OVCAR3 (cell line): ENCODE measurements around a stretch of chr12.

DNA sequence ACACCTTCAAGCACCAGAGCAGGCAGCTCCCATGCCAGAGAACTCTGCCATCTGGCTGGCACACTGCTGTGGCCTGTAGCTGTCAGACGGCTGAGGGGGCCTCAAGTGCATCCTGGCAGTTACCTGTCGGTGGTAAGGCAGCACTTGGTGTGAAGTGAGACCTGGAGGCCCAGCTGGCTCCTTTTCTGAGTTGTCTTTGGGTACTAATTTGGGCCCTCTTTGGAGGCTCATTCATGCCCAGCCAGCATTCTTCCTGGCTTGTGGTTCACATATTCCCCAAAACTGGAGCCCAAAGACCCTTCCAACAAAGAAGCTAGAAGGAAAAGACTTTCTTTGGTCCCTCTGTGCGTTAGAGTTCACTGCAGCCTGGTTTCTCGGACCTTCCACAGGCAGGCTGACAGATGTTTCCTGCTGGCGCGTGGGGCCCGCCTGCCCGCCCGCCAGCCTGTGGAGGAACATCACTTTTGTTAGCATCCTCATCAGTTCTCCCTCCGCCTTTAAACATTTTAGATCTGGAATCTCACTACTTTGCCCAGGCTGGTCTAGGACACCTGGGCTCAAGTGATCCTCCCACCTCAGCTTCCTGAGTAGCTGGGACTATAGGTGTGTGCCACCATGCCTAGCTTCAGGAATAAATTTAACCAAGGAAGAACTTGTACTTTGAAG lies 33.1 kb downstream of the RNF34 start:
- RRBS, result no CpG with 5 or more reads among the region's 10 CpGs

- RRBS, result 20% methylated on average over 13 of the region's 23 CpGs
Measured at GRCh38 chr12:121467820-121468110, 67.8 kb downstream of the RNF34 start.

DNA sequence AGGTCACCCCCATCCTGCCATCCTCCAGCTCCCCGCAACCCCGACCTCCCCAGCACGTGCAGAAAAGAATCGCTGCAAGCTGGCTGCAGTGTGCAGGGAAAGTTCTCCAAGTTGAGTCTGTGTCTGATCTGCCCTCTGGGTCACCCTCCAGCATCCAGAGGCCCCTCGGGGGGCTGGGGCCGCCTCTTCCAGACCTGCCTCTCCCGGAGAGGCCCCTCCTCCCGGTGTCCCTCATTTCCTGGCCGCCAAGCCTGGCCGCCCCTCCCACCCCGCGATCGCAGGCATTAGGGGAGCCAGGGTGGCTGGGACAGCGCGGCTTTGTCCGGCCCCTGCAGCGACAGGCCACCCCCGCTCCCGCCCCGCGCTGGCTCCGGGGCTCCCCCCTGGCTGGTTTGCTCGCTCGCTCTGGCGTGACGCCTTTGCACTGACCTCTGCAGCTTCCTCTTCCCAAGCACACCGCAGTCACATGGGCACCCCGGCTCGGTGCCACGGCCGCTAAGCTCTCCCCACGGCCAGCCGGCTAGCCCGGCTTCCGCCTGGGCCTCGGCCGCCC lies 43.9 kb downstream of the KDM2B start:
- RRBS, result 5% methylated on average over 21 of the region's 37 CpGs

DNA sequence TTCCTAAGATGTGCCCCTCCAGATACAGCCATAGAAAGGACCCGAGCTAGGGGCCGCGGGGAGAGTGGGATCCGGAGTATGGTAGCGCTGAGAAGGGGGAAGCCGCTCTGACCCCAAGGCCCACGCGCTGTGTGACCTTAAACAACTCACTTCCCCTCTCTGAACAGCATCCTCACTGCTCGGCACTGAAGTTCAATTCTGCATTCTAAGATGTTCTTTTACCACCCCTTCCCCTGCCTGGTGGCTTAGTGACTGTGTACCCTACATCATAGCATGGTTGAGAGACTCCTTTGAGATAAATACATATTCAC lies 42.6 kb downstream of the KDM2B start:
- RRBS, result no CpG with 5 or more reads among the region's 9 CpGs

DNA sequence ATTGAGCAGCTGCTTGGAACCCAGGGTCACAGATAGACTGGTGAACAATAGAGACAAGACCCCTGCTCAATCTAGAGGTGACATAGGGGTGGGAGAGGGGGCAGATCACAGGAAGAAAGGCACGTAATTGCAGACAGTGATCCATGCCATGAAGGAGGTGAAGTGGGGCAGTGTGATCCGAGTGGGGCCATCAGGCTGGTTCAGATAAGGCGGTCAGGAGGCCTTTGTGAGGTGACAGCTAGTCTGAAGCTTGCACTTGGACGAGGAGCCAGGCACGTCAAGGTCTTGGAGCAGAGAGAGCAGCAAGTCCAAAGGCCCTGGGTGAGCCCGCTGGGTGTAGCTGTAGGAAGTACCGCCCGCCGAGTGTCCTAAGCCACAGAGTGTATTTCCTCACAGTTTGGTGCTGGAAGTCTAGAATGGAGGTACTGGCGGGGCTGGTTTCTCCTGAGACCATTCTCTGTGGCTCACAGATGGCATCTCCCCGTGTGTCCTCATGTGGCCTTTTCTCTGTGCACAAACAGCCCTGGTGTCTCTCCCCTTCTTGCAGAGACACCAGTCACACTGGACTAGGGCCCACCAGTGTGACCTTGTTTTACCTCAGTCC lies 23.6 kb downstream of the RHOF start:
- RRBS, result no CpG with 5 or more reads among the region's 11 CpGs

- RRBS, result no CpG with 5 or more reads among the region's 11 CpGs
Measured at GRCh38 chr12:121785000-121785440, 8.5 kb downstream of the RHOF start.

DNA sequence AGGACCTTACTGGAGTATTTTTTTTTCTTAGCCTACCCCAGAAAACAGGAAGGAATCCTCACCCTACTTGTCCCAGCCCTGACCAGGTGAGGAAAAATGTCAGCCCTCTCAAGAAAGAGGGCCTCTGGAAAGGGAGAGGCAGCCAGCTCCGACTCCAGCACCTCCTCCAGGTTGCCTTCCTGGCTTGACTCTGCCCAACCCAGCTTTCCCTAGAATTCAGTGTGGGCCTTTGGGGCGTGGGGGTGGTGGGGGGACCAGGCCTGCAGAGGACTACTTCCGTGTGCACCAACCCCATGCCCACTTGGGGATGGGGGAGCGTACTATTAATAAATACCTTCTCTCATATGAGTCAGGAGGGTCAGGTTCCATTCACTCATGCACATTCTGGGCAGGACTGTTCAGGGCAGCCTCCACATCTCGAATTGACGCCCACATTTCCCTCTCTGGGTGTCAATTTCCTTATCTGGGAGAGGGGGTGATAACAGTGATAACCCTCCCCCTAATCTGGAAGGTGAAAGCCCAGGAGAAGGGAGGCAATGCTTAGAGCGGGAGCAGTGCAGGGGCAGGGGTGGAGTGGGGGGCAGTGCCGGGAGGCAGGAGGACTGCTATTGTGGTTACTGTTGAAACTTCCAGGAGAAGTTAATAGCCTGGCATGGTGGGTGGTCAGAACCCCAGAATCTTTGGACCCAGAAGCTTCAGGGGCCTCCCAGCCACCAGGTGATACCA lies 5.1 kb downstream of the RHOF start:
- RRBS, result no CpG with 5 or more reads among the region's 8 CpGs

DNA sequence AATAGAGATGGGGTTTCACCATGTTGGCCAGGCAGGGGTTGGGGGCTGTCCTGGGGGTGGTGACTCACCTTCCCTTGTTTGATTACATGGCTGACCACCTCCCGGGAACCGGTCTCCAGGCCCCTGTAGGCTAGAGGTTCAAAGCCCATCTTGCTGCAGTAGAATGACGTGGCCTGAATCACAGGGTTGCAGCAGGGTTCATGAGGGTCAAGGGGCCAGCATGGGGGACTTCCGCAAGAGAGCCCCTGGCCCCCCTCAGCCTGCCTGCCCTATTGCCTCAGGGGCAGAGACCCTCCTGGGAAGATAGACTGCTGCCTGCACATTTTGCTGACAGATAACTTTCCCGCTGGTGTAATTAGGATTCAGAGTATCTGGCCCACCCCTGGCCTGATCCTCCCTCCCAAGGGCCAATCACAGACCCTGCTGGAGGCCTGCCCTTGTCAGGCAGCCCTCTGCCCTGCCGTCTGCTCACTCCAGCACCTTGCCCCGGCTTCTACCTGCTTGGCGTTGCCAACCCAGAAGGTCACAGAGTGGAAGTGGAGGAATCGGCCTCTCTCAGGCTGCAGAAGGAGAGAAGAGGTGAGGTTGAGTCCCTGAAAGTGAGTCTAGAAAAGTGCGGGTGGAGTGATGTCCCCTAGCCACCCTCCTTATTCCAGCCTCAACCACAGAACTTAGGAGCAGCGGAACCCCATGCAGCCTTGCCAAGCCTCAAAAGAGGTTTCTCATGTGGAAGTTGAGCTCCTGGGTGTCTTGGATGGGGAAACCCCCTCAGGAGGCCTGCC lies 1.2 kb downstream of the HPD start:
- RRBS, result no CpG with 5 or more reads among the region's 11 CpGs

- RRBS, result 63% methylated on average over 3 of the region's 7 CpGs
Measured at GRCh38 chr12:121858435-121858762, 260 bp downstream of the HPD start.

- RRBS, result no CpG with 5 or more reads among the region's 15 CpGs
Measured at GRCh38 chr12:121992056-121992639, 29.5 kb upstream of the BCL7A start.

DNA sequence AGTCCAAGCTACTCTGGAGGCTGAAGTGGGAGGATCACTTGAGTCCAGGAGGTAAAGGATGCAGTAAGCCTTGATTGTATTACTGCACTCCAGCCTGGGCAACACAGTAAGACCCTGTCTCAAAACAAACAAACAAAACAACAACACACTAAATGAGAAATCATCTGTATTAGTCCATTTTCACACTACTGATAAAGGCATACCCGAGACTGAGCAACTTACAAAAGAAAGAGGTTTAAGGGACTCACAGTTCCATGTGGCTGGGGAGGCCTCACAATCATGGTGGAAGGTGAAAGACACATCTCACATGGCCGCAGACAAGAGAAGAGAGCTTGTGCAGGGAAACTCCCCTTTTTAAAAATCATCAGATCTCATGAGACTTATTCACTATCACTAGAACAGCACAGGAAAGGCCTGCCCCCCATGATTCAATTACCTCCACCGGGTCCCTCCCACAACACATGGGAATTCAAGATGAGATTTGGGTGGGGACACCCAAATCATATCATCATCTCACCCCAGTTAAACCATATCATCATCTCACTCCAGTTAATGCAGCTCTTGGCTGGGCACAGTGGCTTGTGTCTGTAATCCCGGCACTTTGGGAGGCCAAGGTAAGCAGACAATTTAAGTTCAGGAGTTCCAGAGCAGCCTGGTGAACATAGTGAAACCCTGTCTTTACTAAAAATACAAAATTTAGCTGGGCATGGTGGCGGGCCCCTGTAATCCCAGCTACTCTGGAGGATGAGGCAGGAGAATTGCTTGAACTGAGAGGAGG lies 4.5 kb upstream of the MLXIP start:
- RRBS, result no CpG with 5 or more reads among the region's 5 CpGs

DNA sequence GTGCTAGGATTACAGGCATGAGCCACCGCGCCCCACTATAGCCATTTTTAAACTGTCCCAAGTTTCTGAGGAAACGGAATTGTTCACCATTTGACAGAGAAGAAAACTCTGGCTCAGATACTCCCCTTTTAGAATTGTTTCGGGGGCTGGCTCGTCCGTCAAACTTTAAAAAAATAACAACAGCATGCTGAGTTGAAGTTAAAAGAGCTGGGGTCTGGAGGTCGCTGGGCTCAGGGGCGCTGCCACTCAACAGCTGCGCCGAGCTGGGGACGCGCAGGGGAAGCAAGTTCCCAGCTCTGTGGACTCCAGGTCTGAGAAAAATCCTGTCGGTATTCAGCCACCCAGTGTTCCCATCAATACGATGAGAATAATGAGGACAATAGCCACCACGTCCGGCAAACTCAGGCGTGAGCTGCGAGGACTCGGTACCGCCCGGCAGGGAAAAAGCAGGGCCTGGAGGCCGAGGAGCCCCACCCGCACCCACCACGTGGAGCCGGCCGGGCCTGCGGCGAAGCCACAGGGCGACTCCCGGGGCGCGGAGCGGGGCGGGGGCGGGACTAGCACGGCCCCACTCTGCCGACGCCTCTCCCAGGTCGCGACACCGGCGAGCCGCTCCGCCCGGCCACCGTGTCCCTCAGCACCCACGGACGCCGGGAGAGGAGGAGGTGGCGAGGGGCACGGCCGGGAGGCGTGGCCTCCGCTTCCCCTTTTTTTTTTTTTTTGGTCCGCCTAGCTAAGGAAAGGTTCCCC lies 482 bp upstream of the MLXIP start:
- RRBS, result 7% methylated on average over 25 of the region's 55 CpGs

DNA sequence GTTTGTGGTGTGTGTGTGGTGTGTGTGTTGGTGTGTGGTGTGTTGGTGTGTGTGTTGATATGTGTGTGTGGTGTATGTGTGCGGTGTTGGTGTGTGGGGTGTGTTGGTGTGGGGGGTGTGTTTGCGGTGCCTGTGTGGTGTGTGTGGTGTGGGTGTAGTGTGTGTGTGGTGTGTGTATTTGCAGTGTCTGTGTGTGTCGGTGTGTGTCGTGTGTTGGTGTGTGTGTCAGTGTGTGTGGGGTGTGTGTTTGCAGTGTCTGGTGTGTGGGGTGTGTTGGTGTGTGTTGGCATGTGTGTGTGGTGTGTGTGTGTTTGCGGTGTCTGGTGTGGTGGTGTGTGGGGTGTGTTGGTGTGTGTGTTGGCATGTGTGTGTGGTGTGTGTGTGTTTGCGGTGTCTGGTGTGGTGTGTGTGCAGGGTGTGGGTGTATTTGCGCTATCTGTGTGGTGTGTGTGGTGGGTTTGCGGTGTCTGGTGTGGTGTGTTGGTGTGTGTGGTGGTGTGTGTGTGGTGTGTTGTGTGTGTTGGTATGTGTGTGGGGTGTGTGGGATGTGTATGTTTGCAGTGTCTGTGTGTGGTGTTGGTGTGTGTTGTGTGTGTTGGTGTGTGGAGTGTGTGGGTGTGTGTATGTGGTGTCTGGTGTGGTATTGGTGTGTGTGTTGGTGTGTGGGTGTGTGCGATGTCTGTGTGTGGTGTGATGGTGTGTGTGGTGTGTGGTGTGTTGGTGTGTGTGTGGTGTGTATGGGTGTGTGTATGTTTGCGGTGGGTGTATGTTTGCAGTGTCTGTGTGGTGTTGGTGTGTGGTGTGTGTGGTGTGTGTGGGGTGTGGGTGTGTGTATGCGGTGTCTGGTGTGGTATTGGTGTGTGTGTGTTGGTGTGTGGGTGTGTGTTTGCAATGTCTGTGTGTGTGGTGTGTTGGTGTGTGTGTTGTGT lies 15.3 kb downstream of the MLXIP start:
- RRBS, result no CpG with 5 or more reads among the region's 11 CpGs

- RRBS, result no CpG with 5 or more reads among the region's 6 CpGs
Measured at GRCh38 chr12:122116012-122116434, 37.5 kb downstream of the MLXIP start.

DNA sequence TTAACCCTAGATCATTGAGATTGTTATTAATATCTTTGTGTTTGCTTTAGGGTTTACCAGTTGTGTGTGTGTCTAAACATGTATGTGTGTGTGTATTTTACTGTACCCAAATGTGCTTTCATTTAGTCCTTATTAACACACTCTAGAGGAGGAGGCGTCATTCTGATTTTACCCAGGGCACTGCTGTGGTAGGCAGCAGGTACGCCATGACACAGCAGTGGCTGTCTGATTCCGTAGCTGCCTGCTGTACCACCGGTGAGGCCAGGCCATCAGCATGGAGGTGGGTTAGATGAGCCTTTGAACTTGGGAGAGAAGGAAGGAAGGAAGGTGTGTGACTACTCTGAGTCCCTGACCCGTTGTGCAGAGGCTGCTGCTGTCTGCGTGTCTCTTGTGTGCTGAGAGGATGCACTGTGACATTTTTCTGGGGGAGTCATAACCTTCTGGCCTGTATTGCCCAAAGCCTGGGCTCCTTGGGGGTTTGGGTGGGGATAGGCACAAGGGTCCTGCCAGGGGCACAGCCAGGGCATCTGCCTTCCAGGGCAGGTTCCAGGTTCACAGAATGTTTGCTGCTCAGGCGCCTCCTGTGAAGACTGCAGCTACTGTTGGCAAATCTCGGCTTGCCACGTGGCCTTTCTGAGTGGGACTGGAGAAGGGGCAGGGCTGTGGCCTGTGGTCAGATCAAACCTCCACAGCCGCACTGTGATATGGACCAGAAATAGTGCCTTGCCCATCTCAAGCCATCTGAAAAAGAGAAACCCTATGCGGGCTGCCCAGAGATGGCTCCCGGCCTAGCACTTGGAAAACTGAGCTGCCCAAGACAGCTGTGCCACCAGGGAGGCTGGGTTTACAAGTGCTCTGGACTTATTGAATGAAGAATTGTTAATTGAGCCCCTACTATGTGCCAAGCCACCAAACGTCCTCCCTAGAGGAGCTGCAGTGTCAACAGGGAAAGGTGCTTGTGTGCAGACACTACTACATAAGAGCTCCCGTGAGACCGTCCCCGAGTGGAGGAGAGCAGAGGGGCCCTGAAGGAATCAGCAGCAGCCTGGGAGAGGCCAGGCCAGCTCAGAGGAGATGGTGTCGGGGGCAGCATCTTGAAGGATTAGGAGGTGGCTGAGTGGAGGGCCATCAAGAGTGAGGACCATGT lies 47.2 kb downstream of the MLXIP start:
- RRBS, result no CpG with 5 or more reads among the region's 17 CpGs

GRCh38 chr12:122136543-122137083 lies 37.4 kb downstream of the IL31 start:
- RRBS, result no CpG with 5 or more reads among the region's 12 CpGs

- RRBS, result no CpG with 5 or more reads among the region's 7 CpGs
Measured at GRCh38 chr12:122185614-122185979, 2.7 kb downstream of the LRRC43 start.

DNA sequence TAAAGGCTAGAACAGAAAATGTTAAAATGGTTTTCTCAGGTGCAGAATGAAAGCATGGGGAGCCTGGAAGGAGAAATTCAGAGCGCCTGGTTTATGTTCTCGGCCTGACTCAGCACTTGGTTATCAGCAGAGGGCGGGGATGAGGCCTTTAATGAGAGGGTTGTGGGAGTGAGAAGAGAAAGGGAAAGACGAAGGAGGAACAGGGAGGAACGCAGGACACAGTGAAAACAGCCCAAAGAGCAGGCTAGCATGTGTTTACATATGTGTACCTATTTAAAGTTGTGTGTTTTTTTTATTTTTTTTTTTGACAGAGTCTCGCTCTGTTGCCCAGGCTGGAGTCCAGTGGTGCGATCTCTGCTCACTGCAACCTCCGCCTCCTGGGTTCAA lies 13.5 kb upstream of the VPS33A start:
- RRBS, result no CpG with 5 or more reads among the region's 8 CpGs

DNA sequence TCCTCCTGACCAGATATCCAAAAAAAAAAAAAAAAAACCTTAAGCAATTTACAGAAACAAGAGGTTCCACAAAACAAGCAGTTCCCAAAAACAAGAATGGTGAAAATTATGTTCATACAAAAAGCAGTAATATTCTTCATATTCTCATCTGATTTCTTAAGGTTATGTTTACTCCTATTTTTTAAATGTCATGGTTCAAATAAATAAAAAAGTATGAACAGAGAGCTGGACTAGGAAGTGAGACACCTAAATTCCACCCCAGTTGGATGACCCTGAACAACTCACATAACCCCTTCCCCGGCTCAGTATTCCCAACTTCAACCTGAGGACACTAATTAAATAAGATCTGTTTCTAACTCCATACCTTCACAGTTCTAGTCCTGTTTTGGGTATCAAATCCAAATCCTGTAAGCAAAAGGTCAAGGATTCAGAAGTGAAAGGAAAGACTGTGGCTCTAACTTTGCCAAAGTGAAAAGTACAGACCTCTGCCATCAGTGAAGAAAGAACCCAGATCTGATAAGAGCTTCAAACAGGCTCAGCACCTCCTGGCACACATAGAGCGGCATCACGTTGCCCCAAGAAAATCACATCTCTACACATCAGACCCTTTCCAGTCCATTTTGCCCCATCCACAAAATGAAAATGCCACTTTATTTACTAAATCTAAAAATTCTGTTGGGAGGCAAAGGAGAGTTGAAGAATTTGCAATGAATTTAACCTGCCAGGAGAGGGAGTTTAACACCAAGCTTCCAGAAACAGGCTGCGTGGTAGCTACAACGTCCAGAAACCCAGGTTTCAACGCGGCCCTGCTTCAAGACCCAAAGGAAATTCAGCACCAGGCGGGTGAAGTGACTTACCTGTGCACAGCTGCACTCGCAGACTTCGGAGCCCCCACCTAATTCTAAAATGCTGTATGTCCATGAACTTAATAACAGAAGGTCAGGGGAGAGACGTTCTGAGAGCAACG lies 23.3 kb downstream of the CLIP1 start:
- RRBS, result no CpG with 5 or more reads among the region's 12 CpGs

- RRBS, result no CpG with 5 or more reads among the region's 4 CpGs
Measured at GRCh38 chr12:122420942-122421234, 1.6 kb downstream of the CLIP1 start.